Heart (tissue), 3 donors: ENCODE data around the genes SPDYE3 and MOSPD3.

- RAMPAGE, long total RNA, 2 experiments: no peak in any of the 2 experiments
Measured at GRCh38 chr7:100097454-100098743, 3.3 kb downstream of the MCM7 start.

DNA sequence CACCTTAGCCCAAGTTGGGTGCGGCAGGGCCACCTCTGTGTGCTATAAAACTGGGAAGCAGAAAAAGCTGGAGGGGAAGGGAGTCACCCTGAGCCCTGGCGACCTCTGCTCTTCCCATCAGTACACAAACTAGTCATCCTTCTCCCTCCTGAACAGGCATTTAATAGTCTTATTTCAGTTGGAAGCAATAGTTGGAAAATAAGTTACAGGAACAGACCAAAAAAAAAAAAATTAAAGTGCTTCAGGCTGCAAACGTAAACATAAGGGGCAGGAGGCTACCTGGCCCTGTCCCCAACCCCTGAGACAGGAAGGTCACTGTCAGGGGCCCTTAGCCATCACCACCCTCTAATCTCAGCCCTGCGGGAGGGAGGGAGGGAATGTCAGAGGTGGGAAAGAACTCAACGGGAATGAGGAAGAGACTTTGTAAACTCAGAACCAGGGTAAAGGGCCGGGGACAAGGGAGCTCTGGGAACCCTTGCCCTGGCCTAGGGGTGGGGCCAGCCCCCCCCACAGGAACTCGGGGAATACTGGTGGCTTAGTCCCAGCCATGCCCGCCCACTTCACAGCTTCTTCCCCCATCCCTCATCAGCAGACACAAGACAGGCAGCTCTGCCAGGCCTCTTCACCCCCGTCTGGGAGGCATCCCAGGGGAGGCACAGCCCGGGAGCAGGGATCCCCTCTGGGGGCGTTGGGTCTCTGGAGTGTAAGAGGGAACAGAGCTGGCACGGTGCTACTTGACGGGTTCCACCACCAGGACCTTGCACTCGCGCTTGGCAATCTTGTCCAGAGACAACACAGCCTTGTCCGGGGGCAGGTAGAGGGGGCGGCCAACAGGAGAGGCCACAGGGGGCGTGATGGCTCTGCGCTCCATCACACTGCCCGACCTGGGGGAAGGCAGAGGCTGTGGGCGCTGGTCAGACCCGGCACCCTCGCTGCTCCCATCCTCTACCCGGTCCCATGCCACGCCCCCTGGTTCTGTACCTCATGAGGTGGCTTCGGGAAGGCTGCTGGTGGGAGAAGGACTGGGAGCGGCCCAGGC is 3.9 kb downstream of the TRAPPC14 start:
- RAMPAGE, long total RNA, 2 experiments: no peak in any of the 2 experiments

DNA sequence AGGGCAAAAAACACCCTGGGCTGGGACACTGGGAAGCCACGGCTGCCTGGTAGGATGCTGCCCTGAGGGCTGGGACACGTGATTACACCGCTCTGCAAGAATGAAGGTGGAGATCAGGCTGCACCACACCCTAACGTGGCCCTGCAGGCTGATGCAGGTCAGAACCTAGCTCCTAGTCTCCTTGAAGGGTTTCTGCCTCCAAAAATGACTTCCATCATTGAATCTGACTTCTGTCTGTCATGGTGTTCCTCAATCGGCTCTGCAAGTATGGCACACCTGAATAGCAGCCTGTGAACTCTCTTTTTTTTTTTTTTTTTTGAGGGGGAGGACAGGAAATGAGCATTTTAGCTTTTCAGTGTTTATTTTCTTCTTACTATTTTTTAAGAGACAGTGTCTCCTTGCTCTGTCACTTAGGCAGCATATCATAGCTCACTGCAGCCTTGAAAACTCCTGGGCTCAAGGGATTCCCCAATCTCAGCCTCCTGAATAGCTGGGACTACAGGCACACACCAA is 4.7 kb upstream of the TRAPPC14 start:
- RAMPAGE, long total RNA, 2 experiments: no peak in any of the 2 experiments

DNA sequence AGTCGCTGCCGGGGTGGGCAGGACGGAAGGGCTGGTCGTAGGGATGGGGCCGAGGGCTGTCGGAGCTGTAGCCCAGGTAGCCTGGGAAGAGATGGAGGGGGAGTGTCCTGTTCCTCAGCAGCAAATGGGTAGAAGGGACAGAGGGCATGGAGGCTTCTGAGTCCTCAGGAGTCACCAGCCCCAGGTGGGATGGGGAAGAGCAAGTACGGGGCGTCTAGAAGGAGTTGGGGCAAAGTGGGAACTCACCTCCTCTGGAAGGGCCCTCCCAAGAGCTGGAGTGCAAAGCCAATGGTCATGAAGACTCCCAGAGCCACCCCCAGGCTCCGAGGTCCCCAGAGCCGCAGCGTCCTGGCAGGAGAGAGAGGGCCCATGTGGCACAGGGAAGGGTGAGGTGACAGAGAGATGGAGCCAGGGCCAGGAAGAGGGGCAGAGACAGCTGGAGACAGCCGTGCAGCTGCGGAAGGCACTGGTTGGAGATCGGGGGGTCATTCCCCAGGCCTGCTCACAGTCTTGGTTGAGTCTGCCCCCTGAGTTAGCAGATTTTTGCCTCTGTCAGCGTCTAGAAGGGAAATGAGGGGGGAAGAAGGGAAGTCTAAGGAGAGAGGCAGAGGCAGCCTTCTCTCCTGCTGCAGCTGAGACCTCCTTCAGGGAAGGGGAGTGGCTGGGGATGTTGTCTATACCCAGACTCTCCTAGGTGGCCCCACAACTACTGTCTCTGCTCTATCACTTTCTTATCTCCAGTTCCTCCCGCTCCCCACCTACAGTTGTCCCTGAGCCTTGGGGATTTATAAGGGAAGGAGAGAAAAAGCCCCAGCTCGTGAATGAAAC is 1.5 kb downstream of the GAL3ST4 start:
- RAMPAGE, long total RNA, 2 experiments: no peak in any of the 2 experiments

- RAMPAGE, long total RNA, 2 experiments: no peak in any of the 2 experiments
Measured at GRCh38 chr7:100208883-100209795, 10.6 kb upstream of the PVRIG start.

DNA sequence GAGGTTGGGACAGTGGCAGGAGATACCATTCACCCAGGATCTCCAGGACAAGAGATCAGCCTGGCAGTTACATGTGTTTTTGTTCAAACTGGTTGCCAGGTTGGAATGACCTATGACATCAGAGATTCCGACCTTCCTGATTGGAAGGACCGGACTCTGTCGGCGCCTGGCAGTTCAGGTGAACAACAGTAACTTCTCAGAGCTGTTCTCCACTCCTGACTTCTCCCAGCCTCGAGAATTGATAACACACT is at the start of gene SPDYE3:
Gene SPDYE3, plus strand, starts transcription at position 155 of the 251 bp plus-strand sequence.
- RAMPAGE, long total RNA, 2 experiments: no peak in any of the 2 experiments

GRCh38 chr7:100360018-100360871 is 2.3 kb downstream of the PILRB start:
- RAMPAGE, long total RNA, 2 experiments: no peak in any of the 2 experiments

GRCh38 chr7:100440055-100440616 is 3.8 kb upstream of the PPP1R35 start:
- RAMPAGE, long total RNA, 2 experiments: no peak in any of the 2 experiments

- RAMPAGE, long total RNA, 2 experiments: no peak in any of the 2 experiments
Measured at GRCh38 chr7:100477151-100478058, 1.6 kb downstream of the TSC22D4 start.

- RAMPAGE, long total RNA, 2 experiments: no peak in any of the 2 experiments
Measured at GRCh38 chr7:100538263-100538716, 713 bp upstream of the AGFG2 start.

DNA sequence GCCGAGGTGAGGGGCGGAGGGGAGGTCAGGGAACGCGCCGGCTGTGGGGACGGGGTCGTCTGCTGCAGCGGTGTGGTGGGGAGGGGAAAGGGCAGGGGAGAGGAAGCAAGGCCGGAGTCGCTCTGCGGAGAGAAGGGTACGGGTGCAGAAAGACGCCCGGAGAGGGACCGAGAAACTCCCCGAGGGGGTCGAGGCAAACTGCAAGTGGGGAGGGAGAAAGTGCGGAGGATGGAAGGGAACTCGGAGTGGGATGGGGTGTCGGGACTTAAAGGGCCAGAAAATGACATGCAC is 601 bp downstream of the AGFG2 start:
- RAMPAGE, long total RNA, 2 experiments: no peak in any of the 2 experiments

DNA sequence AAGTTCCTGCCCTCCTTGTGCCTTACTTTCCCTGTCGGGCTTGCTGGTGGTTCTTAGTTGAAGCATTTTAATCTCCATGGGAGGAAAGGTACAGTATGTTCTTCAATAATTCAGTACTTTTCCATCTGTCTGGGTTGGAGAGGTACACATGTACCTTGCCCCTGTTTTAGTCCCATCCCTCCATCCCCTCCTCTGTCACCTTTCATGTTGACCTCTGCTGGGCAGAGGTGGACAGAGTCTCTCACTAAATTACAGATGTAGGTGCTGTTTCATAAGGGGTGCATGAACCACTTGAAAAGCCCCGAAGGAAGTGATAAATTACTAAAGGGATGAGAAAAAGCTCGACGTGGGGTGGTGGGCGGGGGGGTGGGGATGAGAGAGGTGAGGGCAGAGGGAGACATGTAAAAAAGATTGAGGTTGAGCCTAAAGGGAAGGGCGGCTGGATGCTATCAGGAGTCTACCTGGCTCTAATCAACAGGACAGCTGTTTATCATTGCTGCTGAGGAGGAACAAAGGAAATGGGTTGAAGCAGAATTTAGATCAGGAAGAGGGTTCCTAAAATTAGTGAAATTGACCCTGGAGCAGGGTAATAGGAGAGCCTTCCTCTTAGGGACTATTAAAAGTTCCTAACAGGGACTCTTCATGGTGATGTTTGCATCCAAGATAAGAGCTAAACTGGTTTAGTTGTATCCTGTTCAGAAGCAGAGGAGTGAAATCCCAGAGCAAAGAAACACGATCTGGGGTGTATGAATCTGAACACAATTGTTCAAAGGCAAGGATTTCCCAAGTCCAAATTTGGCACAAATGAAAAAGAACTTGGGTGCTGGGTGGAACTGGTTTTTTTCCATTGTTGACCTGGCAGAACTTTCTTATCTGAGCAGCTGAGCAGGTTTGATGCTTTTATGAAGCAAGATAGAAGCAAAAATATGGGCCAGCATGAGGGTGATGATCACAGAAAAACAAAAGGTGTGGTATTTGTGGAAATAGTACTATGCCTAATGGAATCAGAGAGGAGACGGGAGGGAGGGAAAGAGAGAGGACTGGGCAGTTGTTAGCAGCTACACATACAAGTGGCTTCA is 5.7 kb downstream of the AGFG2 start:
- RAMPAGE, long total RNA, 2 experiments: no peak in any of the 2 experiments

DNA sequence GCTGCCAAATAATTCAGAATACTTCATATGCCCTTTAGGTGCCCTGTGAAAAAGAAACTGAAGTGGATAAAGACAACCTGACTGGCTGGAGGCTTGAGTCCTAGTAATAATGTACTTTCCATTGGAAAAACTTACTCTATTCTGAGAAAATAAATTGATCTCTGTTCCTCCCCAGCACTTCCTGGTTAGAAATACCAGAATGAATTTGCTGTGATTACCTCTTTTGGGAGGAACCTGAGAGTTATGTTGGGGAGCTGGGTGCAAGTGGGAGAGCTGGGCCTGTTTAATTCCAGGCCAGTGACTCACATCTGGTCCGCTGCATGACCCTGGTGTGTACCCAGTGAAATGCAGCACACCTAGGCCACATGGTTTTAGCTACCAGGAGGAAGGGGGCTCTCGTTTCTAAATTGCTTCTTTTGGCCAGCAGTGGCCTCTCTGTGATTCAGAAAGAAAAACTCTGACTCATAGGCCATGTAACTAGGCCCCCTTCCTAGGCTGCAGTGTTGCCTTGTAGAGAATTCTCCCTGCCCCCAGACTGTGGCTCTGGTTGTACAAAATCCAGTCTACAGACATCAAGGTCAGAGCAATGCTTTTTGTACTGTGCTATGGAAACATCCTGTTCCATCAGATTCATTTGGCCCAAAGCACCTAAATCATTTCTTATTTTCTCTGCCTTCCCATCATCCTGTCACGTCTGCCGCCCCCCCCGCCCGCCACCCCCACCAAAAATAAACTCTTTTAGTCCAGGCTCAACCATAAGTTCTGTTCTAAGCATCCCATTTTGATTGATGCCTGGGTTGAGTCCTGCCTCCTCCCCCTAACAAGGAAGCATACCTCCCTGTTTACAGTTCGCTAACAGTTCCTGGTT is 6.7 kb downstream of the AGFG2 start:
- RAMPAGE, long total RNA, 2 experiments: no peak in any of the 2 experiments

DNA sequence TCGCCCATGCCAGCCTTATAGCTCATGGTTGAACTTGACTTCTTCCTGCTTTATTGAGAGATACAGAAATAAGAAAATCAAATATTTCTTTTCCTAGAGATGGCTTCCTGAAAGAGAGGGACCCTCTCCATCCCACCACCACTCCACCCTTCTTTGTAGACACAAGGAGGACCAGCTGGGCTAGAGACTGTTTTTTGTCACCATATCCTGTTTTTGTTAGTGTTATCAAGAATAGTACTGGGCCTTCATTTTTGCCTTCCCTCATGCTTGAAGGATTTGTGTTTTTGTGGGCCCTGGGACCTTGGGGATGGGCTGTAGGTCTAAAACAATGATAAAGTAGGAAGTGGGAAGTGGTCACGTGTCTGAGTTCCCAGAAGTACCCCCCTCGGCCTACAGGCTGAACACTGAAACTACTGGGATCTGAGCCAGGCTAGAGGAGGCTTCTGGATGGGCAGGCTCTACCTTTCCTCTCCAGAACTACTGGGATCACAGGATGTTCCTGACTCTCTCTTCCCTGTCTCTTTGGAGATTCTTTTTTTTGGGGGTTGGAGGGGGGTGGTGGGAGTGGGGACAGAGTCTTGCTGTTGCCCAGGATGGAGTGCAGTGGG is 8.9 kb downstream of the AGFG2 start:
- RAMPAGE, long total RNA, 2 experiments: no peak in any of the 2 experiments

DNA sequence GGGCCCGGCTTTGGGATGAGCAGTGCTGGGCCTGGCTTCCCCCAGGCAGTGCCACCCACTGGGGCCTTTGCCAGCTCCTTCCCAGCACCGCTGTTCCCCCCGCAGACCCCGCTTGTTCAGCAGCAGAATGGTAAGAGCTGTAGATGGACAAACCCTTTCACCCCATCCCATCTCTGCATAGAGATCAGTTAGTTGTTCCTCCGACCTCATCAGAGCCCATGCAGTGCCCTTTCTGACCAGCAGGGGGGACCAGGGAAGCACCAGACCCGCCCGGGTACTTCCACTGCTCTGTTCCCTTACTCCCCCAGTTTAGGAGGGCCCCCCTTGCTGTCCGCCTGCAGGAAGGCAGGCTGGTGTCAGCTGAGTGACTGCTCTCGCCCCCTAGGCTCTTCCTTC is 9.9 kb downstream of the SAP25 start:
- RAMPAGE, long total RNA, 2 experiments: no peak in any of the 2 experiments

- RAMPAGE, long total RNA, 2 experiments: no peak in any of the 2 experiments
Measured at GRCh38 chr7:100565814-100566276, 7.9 kb downstream of the SAP25 start.

DNA sequence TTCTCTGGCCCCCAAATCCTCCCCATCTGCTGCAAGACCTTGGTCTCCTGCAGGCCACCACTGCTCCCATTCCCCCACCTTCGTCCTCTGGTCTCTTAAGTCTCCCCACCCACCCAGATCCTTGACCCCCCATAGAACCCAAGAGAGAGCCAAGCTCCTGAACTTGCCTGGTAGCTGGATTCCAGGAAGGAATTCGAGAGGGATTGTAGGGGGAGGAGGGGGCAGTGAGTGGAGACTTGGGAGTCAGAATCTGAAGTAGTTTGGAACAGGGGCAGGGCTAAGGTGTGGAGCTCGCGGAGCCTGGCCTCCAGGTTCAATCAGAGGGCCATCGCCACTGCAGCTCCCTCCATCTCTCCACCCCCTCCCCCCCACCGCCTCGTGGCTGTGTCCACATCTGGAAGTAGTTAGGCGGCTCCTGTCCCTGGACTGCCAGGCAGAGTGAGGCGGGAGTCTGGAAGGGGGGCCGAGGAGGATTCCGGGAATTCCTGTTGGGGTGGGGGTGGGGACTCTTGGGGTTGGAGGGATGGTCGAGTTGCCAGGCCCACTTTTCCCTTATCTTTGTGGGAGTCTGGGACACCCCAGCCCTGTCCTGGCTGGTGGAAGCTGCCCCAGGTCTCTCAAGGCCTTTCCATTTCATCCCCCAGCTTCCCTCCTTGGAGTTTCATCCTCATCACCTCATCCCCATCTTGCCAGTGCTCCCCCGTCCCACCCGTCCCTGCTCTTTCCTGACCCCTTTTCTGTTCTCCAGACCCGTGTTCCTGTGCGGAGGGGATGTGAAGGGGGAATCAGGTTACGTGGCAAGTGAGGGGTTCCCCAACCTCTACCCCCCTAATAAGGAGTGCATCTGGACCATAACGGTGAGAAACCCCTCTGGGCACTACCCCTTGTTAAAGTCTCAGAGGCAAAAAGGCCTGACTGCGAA is 780 bp downstream of the PCOLCE start:
- RAMPAGE, long total RNA, 2 experiments: no peak in any of the 2 experiments

DNA sequence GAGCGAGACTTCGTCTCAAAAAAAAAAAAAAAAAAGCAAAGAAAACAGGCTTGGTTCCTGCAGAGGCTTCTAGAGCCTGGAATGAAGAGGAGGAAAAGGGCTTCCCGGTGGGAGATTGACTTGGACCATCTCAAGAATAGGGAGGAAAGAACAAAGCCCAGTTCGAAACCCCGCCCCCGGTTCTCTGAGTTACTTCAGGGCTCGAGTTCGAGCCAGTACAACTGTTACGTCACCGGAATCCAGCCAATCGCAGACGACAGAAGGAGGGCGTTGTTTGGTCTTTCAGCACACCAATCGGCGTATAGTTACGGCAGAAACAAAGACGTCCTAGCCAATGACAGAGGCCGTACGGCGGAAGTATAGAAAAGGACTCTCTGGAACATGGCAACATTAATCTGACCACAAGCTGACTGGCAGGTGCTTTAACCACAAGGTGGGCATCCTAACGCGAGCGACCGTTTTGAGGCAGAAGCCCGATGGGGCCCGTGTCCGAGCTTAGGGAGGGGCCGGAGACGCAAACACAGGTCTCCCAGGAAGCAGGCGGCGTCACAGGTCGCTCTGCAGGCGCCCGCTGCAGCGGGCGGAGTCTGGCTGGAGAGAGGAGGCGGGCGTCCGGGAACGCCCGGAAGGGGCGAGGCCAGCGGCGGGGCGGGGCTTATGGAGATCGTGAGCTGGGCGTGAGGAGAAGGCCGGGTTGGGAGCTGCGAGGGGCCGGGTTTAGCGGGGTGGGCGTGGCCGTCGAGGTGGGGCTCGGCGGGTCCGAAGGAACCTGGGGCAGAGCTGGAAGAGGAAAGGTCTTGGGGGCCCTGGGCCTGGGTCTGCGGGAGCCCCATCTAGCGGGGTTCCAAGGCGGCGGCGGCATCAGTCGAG is at the start of gene MOSPD3:
Gene MOSPD3, plus strand, starts transcription at position 732 of the 870 bp plus-strand sequence.
- RAMPAGE, long total RNA, 2 experiments: start-site peak on the plus strand in 1 of 2 experiments, centred at positions 357 to 740 of the sequence, 27 to 46 reads per replicate

GRCh38 chr7:100612679-100613819 is 709 bp downstream of the MOSPD3 start:
- RAMPAGE, long total RNA, 2 experiments: no peak in any of the 2 experiments

DNA sequence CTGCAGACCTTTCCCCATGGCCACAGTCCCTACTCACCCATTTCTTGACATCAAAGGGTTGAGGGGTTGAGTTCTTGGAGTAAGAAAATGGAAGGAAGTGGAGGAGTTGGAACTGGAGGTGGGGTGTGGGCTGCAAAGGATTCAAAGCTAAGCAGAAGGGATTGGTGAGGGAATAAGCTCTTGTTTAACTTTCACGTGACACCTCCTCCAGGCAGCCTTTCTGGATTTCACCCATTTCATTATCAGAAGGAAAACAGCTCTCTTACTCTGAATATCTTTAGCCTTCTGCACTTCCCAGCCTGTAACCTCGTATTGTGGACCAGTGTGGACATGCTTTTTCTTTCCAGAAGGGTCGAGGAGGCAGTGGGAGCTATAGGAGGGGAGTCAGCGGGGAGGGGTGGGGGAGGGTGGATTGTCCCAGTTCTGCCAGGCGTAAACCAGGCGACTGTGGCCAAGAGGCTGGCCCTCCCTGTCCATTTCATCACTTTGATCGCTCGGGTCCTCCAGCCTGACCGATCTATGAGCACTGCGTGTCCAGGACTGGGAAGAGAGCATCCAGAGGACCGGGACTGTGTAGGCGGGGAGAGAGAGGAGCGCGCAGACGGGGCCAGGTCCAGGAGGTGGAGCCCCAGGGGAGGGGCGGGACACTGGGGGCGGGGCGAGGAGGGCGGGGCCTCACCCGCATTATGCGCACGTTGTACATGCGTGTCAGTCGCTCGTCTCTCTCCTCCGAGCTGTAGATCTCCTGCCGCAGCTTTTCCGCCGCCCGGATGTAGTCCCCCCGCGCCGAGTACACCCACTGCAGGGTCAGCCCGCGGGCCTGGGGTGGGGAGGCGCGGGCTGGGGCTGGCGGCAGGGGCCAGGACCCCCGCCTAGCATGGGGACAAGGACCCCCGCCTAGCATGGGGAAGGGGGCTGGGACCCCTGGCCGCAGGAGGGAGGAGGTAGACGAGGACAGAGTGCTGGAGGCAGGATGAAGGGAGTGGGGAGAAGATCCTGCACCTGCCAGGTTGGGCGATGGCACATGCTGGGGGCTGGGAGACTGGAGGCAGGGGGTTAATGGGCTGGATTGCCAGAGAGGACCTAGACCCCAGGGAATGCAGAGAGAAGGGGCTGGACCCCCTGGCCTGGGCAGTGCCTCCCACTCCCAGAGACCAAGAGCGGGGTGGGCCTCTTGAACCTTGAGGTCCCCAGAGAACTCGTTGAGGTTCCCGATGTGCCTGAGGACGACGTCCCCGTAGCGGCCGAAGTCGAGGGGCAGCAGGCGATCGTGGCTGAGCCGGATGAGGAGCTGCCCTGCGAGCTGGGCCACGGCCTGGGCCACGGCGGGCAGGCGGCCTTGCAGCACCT is 14.2 kb downstream of the MOSPD3 start:
- RAMPAGE, long total RNA, 2 experiments: no peak in any of the 2 experiments